GM12892 (cell line): ENCODE results near the genes CALY, MTG1 and SYCE1.

- RRBS: 2% methylated on average over 4 of the region's 22 CpGs
Measured at GRCh38 chr10:133274798-133275565, 1.7 kb downstream of the ADAM8 start.

GRCh38 chr10:133309584-133310078 is 917 bp downstream of the ZNF511 start:
- RRBS: 93% methylated on average over 5 of the region's 24 CpGs

DNA sequence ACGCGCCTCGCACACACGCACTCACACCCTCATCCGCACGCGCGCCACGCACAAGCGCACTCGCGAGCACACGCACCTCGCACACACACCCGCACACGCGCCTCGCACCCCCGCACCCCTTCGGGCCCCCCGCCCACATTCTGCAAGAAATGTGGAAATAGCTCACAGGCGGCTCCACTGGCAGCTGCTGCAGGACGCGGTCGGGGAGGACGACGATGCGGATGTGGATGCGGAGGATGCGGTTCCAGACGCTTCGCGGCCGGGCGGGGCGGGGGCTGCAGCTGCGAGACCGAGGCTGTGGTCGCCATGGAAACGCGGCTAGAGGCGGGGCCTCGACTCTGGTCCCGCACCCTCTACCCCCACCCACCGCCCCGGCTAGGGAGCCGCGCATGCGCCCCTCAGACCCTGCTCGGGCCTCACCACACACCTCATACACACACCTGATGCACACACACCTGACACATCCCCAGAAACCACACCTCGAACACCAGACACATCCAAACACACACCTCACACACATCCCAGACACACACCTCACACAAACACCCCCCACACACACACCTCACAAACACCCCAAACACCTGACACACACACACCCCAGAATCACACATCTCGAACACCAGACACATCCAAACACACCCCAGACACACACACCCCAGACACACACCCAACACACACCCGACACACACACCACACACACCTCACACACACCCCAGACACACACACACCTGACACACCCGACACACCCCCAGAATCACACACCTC is at the start of gene CALY:
Gene CALY (minus strand): TSS at position 229 of the 765 bp plus-strand sequence.
- RRBS: no CpG with 5 or more reads among the region's 54 CpGs

GRCh38 chr10:133393819-133394724 is at the start of gene MTG1:
MTG1 (plus strand) TSS chr10:133394157.
- RRBS: 1% methylated on average over 41 of the region's 85 CpGs

DNA sequence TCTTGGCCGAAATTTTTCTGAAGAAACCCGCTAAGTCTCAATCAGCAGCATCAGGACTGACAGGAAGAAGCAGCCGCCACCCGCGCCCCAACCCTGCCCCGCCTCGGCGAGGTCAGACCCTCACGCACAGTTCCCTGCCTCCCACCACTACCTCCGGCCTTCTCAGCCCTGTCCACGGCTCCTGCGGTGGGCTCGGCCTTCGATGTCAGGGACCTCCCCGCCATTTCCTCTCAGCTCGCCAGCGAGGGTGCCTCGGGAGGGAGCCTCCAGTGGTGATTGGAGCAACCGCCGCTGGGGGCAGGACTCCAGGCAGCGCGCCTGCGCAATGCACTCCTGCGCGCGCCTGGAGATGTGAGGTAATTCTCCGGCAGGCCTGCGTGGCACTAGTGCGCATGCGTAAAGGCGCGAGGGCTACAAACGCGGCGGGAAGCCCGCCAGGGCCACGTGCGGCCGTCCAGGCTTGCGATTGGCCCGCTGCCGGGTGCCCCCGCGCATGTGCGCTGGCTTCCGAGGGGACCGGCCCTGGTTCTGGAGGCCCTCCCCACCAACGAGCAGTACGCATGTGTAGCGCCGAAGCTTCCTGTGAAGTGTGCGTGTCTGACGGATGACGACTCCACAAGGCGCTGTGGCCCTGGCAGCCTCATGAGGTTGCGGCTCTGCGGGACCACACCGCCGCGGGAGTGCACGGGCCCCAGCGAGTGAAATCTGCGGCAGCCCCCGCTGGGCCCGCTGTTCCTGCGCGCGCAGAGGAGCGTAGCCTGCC is at the start of gene SYCE1:
Gene SYCE1 (minus strand): TSS at position 278 of the 763 bp plus-strand sequence.
- RRBS: 95% methylated on average over 6 of the region's 69 CpGs